Temporal lobe (tissue), 2 donors: ENCODE data around the genes ITGA5, LACRT, NEUROD4, OR6C6, PYM1 and RPS26.

DNA sequence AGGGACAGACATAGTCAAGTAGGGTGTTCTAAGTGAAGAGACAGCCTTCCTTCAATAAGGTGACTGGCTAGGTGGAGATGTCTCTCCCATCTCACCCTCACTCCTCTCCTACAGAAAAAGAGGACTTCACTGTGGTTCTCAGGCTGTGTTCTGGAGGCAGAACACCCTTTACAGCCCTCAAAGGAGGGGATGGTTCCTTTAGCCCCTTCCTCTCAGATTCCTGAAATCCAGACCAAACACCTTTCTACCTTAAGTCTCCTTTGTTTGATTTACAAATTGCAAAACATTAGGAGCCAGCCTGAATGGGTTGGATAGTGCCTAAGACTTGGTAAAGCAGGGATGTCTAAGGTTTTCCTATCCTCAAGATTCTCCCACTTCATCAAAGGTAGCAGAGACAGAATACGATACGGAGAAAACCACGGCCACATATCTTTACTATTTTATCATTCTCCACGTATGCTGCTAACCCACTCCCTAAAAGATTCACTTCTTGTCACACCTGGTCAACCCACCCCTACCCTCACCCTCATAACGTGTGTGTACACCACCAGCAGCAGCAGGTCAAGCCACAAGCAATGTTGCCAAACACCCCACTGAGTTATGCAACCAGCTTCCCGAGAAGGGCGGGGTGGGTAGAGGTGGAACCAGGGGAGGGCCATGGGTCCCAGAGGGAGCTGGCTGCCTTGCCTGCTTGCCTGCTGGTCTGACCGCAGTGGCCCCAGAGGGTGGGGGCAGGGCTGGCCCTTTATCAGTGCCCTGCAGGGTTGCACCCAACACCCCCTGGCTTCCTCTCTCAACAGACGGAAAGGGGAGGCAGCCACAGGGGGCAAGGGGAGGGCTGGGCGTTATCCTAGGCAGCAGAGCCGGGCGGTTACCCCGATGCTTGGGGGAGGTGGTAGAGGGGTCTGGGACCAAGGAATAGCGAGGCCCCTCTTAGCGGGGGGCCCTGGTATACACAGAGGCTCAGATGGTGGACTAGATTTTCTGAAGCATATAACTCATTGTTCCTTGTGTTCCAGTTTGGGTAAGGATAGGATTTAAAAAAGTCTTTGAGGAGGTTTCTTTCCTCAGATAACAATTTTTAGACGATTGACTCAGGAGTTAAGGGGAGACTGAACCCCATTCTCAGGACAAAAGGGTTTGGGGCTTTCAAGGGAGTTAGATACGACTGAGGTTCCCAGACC is 3.3 kb upstream of the NFE2 start:
- RAMPAGE, long total RNA: no peak

GRCh38 chr12:54394546-54395529 is 10.3 kb upstream of the ZNF385A start:
- RAMPAGE, long total RNA: no peak

DNA sequence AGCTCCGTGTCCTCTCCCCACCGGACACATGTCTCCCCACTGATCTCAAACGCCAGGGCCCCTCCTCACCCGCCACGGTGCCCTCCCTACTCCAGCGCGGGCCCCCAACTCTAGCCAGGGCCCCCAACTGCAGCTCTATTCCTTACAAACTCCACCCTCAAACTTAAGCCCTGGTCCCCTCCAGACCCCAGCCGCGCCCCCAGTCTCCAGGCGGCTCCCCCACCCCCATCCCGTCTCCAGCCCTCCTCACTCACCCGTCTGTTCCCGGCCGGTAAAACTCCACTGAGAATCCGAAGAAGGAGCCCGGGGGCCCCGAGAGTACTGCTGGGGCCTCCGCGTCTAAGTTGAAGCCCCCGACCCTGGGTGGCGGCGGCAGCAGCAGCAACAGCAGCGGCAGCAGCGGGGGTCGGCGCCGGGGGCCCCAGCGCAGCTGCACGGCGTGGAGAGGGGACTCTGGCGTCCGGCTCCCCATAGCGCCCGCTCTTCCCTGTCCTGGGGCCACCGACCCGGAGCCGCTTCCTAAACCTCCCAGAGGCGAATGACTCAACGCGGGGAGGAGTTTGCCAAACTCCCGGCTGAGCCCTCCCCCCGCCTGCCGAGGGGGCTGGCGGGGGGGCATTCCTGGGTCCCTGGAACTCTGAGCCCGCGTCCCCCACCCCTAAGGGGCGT is at the start of gene ITGA5:
Gene ITGA5 (minus strand): TSS at position 540 of the 669 bp plus-strand sequence.
- RAMPAGE, long total RNA: no peak

DNA sequence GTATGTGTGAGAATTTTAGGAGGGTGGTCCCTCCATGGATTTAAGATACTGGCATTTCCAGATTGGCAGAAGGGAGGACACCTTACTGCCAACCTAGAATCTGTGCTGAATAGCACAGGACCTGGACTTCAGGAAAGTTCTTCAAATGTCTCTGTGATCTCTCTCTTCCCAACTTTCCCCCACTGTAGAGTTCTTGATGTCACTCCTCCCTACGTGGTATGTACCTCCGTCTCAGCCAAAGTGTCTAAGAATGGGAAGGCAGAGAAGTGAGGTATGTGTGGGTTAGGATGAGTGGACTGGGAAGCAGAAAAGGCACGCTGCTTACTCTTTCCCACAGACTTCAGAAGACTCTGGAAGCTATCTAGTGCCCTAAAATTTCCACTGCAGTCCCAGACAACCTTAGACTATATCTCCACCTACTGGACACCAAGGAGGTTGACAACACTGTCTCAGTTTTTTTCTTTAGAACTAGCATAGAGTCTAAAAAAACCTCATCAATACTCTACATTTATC is 20.4 kb upstream of the ITGA5 start:
- RAMPAGE, long total RNA: no peak

GRCh38 chr12:54524949-54525347 is 24.5 kb upstream of the PDE1B start:
- RAMPAGE, long total RNA: no peak

DNA sequence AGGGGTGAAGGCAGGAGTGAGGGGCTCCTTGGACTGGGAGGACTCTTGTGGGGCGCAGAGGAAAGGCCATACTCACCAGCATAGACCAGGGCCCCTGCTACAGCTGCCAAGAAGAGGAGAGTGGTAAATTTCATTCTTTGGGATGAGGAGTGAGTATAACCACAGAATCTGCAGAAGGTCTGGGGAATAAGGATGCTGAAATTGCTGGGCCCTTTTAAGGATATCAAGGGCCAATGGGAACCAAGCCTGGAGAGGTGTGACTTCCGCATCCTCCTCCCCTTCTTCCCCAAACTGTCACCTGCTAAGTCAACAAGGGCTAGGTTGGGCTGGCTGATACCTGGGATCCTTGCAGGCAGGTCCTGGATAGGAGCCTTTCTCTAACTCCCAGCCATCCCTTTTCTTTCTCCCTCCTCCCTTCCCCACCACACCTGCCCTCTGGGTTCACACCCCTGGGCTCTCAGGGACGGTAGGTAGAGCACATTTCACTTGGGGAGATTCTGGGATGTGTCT is at the start of gene LACRT:
Gene LACRT (minus strand): TSS at position 188 of the 510 bp plus-strand sequence.
- RAMPAGE, long total RNA: no peak

DNA sequence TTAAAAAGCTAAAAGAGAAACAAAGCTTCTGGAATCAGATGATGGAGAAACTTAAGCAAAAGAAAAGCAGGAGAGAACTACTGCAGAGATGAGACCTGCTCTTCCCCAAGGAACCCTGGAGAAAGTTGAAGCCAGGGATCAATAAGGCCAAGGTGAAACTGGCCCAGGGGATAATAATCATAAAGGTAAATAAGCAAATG is 17.7 kb upstream of the DCD start:
- RAMPAGE, long total RNA: no peak

GRCh38 chr12:55019486-55020227 is at the start of gene NEUROD4:
Gene NEUROD4 (plus strand): TSS chr12:55019974.
- RAMPAGE, long total RNA: no peak

DNA sequence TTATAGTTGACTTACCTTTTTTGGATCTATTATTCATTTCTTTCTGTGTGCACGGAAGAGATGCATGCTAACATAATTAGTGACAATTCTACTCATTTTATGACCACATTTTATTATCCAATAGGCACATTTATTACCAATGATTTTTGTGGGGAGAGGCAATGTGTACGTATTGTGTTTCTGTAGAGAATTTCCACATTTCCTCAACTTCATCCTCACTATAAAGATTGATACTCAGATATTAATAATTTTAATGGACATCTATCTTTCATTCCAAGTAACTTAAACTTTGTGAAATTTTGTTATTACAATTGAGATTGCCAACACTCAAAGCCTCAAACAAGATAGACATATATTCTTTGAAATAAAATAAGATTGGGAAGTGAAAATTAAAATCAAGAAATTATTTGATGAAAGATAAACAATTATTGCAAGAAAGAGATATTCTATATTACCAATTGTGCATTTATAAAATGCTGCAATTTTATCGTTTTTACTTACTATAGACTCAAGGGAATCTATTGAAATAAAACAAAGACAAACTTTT is at the start of gene OR6C6:
Gene OR6C6 (minus strand): TSS at position 266 of the 547 bp plus-strand sequence.
- RAMPAGE, long total RNA: no peak

DNA sequence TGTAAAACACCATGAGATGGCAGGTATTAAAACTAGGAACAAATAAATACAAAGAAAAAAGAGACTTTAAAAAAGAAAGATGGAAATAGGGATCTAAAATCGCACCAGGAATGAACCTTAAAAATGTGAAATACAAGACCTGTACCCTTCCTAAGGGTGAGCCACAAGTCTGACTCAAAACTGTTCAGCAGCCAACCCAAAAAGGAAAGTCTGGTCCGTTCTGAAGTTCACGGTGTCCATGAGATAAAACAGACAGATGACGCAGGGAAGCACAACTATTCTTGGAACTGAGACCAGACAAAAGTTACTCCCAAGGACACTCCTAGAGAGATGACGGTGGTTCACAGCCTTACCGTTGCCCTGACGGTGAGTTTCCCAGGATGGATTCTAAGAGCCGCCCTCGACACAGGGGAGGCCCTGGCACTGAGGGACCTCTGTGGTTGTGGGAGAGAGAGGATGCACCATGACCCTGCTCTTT is 22.1 kb upstream of the METTL7B start:
- RAMPAGE, long total RNA: no peak

DNA sequence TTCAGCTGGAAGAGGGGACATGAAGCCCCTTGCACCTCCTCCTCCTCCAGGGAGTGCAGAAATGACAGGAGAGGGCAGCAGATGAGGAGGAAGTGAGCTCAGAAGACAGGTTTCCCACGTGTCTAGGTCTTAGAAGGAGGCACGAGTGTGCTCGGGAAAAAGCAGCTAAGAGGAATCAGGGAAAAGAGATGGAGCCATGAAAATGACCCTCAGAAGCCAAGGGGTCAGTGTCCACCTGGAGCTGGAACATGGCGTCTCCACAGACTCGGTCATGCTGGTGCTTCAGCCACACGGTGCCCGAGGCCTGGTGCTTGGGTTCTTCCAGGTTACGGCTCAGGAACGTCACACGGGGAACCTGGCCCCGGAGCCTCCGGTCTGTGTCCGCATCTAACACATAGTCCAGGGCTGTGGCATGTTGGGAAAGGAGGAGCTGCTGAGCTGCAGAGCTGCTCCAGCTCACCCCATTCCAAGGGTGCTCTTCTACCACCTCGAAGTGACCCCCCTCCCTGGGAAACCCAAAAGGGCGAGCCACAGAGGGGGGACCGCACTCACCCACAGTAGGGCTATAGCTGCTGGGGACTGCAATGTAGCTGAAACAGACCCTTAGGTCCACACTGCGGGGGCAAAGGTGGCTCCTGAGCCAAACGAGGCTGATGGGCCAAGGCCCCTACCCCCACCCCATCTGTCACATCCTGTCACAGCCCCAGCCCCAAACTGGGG is 10.9 kb downstream of the ITGA7 start:
- RAMPAGE, long total RNA: no peak

- RAMPAGE, long total RNA: no peak
Observed at GRCh38 chr12:55700745-55701191, 6.9 kb downstream of the ITGA7 start.

GRCh38 chr12:55703757-55704772 is 3.6 kb downstream of the ITGA7 start:
- RAMPAGE, long total RNA: no peak

- RAMPAGE, long total RNA: no peak
Observed at GRCh38 chr12:55736958-55737686, 5.8 kb upstream of the GDF11 start.

DNA sequence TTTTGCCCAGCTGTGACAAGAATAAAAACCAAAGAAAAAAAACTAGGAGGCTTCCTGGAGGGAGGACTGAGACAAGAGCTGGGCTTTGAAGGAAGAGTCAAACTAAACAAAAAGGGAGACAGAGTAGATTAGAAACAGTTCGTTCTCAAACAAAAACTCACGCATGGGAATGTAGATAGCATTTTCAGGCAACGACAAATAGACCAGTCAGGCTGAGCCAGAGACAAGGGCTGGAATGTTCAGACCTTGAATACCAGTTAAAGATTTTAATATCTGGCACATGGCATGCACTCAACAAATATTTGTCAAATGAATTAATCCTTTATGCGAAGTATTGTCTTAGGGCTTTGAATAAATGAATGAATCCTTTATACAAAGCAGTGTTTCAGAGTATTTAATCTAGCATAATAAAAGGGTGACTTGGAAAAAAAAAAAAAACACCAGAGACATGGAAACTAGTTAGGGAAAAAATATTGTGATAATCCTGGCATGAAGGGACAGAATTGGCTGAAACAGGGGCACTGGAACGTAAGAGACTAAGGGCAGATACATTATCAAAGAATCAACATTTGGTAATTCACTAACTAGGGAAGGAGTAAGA is 18.4 kb downstream of the PYM1 start:
- RAMPAGE, long total RNA: no peak

- RAMPAGE, long total RNA: no peak
Observed at GRCh38 chr12:55927614-55928390, at the start of gene PYM1. Gene PYM1 (minus strand): TSS chr12:55927894.

DNA sequence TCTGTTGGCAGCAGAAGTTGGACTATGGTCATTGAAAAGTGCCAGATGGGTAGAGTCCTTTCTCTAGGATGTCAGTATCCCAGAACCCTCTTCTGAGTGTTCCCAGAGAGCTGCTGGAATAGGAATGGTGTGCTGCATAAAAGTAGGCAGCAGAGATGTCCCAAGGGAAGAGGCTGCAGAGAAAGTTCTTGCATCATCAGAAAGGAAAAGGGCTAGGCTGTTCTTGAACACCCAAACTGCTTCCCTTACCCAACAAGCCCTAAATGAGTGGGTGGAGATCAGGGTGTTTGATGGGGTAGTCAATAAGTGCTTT is 3.4 kb downstream of the DGKA start:
- RAMPAGE, long total RNA: no peak

DNA sequence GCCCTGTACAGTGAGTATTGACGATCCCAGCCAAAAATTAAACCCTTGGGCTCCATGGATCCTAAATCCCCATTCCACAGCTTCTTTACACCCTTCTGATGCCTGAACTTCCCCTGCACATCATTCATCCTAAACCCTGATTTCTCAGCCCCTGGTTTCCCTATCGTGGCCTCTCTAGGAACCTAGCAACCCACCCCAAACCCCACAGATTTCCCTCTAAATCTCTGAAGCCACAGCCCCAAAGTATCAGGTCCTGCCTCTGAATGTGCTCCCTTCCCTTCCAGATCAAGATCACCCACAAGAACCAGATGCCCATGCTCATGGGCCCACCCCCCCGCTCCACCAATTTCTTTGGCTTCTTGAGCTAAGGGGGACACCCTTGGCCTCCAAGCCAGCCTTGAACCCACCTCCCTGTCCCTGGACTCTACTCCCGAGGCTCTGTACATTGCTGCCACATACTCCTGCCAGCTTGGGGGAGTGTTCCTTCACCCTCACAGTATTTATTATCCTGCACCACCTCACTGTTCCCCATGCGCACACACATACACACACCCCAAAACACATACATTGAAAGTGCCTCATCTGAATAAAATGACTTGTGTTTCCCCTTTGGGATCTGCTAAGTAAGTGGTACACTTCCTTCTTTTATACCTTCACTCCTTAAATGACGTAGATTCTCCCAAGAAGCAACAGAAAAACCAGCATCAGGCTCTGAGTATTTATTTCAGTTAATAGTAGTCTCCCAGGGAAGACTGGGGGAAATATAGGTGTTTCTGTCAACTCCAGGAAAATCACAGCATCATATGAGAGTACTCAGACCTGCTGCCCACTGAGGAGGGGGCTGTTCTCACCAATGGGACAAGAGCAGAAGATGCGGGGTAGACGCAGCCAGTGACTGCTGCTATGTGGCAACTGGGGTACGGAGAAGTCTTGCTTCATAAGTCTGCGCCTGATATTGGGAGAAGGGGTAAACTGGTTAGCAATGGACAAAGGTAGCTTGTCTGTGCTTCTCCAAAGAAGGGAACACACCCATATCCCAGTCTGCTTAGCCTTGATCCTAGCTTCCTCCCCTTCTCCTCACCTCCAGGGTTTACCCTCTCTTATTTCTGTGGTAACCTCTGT is 12.1 kb downstream of the PMEL start:
- RAMPAGE, long total RNA: no peak

GRCh38 chr12:56041699-56042776 is at the start of gene RPS26:
Gene RPS26 (plus strand): TSS chr12:56041918.
- RAMPAGE, long total RNA: start-site peak on the plus strand at chr12:56042121-56042147, 6,021 and 9,231 reads in 2 replicates

DNA sequence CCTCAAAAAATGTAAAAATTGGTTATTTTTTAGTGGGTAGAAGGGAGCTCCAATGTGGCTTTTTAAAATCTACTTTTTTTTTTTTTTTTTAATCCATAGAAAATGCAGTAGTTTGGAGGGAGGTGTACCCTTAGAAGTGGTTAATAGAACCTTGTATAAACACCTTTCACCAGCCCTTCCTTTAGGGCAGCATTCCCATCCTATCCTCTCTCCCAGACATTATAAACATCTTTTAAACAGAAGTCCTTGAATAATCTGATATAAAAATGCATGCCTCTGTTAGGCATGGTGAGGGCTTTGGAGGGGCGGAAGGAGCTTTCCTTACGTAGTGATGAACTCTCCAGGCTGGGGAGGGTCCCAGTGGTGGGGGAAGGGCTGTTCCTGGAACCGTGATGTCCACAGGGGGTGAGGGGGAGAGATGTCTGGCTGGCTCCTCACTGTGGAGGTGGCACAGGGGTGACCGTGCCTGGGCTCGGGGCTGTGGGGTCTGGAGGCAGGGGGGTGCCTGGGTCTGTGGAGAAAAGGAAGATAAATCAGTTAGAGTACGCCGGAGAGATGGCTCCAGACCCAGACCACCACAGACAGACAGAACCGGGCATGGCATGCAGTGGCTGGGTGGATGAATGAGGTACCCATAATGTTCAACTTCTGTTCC is 5.2 kb downstream of the MYL6 start:
- RAMPAGE, long total RNA: no peak